Measurements from ENCODE around the genes SCGB1C1 and SLC25A22.

DNA sequence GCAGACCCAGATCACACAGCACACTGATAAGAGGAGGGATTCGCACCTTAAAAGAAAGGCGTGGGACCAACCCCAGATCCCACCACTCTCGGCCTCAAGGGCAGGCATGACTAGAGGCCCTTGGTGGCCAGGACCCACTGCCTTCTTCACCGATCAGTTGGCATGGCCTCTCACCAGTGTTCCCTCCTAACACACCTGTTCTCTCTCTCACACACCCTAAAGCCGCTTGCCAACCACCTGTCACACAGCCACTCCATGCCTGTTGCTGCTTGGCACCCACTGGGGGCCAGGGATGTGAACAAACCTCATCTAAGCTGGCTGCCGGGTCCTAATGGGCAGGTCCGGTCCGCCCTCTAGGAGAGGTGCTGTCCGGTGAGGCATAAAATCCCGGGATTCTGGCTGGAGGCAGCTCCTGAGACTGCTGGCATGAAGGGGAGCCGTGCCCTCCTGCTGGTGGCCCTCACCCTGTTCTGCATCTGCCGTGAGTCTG is at the start of gene SCGB1C1:
Gene SCGB1C1, plus strand, starts transcription at position 405 of the 490 bp plus-strand sequence.
- PRO-cap, result no peak

DNA sequence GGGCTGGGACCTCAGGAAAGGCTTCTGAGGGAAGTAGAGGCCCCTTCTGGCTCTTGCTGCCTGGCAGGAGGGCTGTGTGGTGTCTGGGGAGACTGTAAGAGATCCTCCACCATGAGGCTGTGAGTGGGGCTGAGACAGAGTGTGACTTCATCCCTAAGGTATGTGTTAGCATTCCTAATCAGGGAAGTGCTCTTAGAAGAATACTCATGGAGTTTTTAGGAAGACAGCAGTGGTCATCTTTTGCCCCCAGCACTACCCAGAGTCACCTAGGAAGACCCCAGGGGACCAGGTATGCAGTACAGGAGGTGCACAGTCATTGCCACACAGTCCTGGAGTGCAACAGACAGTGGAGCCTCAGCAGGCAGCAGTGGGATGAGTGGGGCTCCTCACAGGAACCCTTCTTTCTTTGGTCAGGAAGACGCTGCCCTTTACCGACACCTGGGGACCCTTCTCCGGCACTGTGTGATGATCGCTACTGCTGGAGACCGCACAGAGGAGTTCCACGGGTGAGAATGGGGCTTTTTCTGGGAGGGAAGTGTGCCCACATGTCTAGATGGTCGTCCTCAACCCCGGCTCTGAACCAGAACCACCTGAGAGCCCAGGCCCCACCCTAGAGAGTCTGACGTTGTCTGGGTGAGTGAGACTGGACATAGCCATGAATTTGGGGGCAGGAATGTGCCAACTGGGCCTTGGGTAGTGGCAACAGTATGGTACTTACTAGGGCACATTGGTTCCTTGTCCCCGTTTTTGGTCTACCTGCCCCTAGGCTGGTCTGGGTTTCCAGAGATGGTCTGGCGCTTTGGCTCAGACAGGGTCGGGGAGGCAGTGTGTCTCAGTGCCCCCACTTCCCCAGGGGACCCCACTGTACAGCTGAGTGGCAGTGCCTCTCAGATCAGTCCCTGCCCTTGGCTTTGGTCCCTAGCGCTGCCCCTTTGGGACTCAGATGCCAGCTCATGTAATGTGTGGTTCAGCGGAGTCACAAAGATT is 2.9 kb downstream of the RIC8A start:
- PRO-cap, result no peak

DNA sequence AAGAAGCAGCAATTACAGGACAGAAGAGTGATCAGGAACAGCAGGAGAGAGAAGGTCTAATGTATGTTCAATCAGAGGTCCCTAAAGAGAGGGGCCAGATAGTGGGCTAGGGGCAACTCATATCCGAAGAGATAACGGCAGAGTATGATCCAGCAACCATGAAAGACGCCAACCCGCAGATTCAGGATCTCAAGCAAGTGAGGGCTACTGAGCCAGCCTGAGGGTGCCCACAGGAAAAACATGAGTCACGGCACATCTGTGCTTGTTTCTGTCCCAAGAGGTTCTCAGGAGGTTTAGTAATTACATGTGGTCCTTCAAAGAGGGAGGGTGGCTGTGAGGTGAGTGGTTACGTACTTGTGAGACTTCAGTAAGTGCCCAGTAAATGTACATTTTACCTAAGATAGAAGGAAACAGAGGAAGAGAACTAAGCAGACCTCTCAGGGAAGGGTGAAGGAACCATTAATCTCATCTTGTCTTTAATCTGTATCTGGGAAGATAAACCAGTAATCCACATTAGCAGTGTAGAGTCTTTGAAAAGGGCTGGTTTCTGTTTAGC is 10.4 kb downstream of the SIRT3 start:
- PRO-cap, result no peak

GRCh38 chr11:272199-272754 is 5.9 kb upstream of the NLRP6 start:
- PRO-cap, result no peak

- PRO-cap, result no peak
These were observed 2.5 kb downstream of the IFITM2 start for GRCh38 chr11:310012-310544.

DNA sequence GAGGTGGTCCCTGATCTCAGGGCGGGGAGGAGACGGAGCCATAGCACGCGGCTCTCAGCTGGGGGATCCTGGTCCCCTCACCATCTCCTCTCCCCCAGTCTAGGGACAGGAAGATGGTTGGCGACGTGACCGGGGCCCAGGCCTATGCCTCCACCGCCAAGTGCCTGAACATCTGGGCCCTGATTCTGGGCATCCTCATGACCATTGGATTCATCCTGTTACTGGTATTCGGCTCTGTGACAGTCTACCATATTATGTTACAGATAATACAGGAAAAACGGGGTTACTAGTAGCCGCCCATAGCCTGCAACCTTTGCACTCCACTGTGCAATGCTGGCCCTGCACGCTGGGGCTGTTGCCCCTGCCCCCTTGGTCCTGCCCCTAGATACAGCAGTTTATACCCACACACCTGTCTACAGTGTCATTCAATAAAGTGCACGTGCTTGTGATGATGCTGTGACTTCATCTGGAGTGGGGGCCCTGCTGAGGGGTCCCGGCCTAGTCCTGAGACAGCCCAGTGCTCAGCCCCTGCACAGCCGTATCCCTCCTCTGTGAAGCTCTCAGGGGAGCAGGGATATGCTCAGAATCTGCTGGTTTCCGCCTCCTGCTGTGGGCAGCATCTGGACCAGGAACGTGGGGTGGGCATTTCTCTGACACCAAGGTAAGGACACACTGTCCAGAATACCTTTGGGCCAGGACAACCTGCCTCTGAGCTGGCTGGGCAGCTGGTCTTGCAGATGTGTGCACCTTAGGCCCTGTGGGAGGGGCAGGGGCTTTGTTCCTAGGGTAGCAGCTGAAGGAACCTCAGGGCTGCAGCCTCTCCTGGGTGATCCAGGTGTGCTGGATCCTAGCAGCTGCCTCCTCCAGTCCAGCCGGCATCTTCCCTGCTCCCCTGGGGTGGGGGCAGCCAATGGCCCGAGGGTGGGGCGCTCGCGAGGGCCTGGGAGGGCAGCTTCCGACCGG is 1.3 kb downstream of the IFITM1 start:
- PRO-cap, result no peak

DNA sequence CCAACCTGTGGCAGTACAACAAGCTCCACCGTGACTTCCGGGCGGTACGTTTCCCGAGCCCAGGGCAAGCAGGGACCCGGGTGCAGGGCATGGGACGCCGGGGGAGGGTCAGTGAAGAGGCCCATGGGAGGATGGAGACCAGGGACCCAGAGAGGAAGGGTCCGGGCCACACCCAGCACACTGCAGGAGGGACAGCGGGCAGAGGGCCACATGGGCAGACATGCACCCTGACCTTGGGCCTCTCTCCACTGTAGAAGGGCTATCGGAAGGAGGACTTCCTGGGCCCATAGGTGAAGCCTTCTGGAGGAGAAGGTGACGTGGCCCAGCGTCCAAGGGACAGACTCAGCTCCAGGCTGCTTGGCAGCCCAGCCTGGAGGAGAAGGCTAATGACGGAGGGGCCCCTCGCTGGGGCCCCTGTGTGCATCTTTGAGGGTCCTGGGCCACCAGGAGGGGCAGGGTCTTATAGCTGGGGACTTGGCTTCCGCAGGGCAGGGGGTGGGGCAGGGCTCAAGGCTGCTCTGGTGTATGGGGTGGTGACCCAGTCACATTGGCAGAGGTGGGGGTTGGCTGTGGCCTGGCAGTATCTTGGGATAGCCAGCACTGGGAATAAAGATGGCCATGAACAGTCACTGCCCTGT is 10.4 kb downstream of the PKP3 start:
- PRO-cap, result no peak

GRCh38 chr11:406257-407321 is 8.2 kb downstream of the SIGIRR start:
- PRO-cap, result unidirectional peak, minus-strand start at chr11:407166

DNA sequence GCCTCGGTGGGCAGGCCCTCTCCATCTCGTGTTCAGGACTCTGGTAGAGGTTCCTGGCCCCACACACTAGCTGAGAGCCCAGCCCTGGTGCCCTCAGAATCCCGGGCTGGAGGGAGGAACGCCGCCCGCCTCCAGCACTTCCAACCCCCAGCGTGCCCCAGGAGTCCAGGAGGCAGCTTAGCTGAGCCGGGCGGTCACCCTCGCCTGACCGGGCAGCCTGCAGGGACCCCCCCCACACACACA is 316 bp downstream of the ANO9 start:
- PRO-cap, result no peak

DNA sequence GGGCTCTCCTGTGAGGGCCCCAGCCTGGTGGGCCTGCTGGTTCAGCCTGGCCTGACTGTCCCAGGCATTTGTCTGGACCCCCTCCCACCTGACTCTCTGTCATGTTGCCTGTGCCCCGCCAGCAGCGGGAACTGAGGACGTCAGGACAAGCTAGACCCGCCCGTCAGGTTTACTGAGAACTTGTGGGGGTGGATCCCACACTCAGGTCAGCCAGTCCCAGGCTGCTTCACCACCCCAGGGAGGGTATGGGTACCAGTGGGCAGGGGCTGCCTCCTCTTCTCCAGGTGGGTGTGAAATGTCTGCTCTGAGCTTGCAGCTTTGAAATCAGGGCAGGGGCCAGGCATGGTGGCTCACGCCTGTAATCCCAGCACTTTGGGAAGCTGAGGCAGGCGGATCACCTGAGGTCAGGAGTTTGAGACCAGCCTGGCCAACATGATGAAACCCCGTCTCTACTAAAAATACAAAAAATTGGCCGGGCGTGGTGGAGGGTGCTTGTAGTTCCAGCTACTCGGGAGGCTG is 3.5 kb downstream of the RASSF7 start:
- PRO-cap, result no peak

- PRO-cap, result unidirectional peak, plus-strand start at chr11:612419
These were observed 3.5 kb downstream of the IRF7 start for GRCh38 chr11:612025-612889.

GRCh38 chr11:620014-620549 is 4.3 kb upstream of the IRF7 start:
- PRO-cap, result no peak

DNA sequence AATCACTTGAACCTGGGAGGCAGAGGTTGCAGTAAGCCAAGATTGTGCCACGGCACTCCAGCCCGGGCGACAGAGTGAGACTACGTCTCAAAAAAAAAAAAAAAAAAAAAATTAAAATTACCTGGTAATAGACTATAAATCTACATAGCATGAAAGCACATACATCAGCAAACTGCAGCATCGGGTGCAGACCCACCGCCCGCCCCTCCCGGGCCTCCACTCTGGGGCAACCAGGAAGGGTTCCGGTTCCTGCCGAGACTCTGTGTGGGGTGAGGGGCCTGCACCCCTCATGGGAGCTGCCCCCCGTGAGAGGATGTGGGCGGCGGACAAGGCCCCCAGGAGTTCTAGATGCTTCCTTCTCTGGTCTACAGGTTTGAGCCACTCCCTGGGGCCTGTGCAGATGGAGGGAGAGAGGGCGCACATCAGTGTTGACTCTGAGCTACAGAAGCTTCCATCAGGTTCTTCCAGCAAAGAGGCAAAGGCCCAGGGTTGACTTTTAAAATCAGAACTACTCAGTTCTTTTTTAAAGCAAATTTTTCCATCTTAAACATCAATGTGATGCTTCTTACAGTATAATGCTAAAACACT is 9.2 kb downstream of the DRD4 start:
- PRO-cap, result no peak

- PRO-cap, result no peak
These were observed 1.5 kb downstream of the TMEM80 start for GRCh38 chr11:696837-697701.

DNA sequence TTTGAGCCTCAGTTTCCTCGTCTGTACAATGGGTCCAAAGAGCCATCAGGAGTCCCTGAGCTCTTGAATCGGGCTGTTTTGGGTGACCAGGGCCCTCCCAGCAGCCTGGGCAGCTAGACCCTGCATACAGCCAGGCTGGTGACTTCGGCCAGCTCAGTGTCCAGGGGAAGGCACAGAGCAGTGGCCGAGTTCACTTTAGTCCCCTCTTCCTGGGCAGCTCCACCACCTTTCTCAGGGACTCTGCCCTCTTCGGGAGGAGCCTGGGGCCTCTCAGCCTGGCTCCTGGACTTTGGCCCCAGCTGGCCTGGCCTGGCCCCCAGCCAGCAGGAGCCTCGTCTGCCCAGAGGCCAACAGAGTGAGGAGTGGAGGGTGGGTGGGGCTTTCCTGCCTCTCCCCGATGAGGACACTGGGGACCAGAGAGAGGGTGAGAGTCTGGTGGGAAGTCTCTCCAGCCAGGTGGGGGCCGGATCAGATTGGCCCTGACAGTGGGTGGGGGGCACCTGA is 6.7 kb downstream of the EPS8L2 start:
- PRO-cap, result no peak

DNA sequence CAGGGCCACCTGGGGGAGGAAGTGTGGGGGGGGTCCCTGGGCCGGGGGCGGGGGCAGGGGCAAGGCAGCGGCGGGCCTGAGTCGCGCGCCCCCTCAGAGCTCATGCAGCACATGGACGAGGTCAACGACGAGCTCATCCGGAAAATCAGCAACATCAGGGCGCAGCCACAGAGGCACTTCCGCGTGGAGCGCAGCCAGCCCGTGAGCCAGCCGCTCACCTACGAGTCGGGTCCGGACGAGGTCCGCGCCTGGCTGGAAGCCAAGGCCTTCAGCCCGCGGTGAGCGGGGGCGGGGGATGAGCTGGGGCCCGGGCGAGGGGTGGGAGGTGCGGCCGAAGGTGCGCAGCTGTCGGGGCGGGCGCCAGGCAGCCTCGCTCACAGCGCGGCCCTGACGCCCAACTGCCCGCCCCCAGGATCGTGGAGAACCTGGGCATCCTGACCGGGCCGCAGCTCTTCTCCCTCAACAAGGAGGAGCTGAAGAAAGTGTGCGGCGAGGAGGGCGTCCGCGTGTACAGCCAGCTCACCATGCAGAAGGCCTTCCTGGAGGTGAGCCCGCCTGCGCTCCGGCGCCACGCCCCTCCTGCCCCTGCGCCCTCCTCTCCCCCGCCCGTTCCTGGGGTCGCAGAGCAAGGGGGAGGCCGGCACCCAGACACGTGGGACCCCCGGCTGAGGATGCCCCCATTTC is 20.3 kb downstream of the EPS8L2 start:
- PRO-cap, result unidirectional peak, plus-strand start at position 197 of the sequence

DNA sequence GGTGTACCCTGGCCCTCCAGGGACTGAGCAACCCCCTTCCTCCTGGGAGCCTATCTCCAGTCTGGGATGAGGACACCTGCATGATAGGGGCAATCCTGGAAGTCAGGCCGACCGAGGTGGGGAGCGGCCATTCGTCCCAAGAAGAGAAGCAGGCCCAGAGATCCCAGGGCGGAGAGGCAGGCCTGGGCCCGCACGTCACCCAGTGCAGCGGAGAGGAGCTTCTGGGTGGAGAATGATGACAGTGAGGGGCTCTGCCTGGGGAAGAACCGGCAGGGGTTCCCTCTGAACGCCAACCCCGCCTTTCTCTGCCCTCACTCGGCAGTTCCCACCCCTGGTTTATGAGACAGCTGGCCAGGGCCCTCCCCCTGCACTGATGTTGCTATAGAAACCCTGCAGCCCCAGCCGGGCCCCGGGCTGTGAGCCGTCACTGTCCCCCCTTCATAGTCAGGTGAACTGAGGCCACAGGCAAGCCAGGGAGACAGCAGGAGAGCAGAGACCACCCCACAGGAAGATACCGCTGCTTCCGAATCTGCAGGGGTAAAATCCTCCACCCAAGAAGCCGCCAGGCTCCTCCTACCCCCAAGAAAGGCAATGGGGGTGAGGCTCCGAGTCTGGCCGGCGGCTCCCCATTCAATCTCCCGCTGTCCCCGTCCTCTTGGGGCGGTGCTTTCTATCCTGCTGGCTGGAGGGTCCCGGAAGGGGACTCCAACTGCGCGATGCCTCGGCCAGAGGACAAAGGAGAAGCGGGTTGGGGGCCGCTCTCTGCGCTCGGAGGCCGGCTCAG is 854 bp downstream of the SLC25A22 start:
- PRO-cap, result bidirectional peak, plus-strand start at position 202 of the sequence, minus-strand start at position 223 of the sequence; bidirectional peak, plus-strand start at position 441 of the sequence, minus-strand start at position 307 of the sequence

- PRO-cap, result bidirectional peak, plus-strand start at chr11:798045, minus-strand start at chr11:797995; bidirectional peak, plus-strand start at chr11:798146, minus-strand start at chr11:798271
These were observed at the start of gene SLC25A22 for GRCh38 chr11:797819-798740. Gene SLC25A22, minus strand, starts transcription at chr11:798281.

- PRO-cap, result no peak
These were observed 146 bp downstream of the RPLP2 start for GRCh38 chr11:810055-810171.

- PRO-cap, result no peak
These were observed 1.8 kb downstream of the PNPLA2 start for GRCh38 chr11:820431-820965.

All from neuron (in vitro differentiated cells).